ENCODE data around the genes SLC4A7 and EOMES.

GRCh38 chr3:26914924-26915296, 292.3 kb downstream of the LRRC3B start:
- PRO-cap: unidirectional peak, plus-strand start at chr3:26915032

DNA sequence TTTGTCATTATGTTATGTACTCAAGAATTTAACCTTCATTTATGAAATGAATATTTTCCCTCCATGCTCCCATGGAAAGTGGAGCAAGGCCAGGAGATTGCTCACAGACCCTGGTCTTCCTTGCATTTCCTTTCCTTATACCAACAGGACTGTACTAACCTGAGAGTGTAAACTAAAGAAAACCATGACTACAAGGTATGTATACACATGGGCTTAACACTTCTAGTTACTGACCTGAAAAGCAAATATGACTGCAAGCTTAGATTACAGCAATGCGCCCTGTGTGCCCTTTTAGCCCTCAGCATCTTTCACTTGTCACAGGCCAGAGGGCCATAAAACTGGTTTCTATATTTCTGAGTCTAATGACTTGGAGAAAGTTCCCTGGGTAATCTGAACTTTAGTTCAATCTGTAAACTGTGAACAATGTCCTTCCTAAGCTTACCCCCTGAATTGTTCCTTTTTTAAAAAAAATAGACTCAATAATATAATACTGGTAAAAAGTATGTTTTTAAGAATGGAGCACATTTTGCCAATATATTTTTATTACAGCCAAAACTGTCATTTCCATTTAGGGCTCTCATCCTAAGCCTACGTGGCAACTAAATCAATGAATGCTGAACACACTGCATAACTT, 52.0 kb downstream of the NEK10 start:
- PRO-cap: no peak

DNA sequence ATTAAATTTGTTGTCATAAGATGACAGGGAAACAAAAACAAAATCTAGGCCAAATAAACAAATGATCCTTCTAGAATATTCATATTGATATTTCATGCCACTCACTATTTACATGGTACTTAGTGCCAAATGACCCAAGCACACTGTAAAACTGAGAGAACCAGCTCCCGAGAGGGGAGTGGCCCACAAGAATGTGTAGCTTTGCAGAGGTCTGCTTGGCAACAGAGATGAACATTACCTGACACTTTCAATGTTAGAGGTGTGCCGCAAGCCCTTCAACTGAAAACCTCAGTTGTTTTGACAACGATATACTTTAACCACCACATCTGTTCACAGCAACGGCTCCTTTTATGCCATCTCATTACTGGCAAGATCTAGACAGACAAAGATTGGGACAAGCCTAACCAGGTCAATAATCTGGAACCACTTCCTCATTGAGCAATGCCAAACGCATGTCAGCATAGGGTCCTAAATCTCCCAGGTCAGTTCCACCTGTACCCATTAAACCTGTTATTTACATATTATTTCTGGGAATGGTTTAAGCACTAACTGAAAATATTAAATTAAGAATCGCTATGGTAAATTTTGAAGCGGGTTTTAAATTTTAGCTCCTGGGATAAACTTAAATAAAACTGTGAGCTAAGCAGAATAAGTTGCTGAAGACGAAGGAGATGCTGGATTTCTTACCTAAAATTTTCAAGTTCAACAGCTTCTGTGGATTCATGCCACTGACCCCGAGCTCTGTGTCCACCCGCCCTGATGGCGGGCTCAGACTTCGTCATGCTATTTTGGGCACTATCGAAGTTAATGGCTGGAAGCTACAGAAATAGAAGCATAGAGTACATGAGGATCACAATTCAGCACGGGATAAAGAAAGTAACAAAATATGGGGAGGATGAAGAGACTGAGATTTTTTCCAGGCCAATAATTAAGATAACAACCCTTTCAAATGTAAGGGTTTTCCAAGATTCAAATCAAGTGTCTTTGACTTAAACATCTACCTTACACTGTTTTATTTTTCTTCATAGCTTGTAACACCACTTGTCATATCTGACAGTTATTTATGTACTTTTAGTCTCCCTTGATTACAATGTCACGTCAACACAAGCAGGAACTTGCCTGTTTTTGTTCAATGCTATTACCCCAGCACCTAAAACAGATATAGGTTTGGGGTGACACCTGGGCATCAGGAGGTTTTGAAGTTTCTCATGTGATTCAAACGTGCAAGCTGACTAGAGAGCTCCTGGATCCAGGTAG, 23.4 kb downstream of the NEK10 start:
- PRO-cap: no peak

DNA sequence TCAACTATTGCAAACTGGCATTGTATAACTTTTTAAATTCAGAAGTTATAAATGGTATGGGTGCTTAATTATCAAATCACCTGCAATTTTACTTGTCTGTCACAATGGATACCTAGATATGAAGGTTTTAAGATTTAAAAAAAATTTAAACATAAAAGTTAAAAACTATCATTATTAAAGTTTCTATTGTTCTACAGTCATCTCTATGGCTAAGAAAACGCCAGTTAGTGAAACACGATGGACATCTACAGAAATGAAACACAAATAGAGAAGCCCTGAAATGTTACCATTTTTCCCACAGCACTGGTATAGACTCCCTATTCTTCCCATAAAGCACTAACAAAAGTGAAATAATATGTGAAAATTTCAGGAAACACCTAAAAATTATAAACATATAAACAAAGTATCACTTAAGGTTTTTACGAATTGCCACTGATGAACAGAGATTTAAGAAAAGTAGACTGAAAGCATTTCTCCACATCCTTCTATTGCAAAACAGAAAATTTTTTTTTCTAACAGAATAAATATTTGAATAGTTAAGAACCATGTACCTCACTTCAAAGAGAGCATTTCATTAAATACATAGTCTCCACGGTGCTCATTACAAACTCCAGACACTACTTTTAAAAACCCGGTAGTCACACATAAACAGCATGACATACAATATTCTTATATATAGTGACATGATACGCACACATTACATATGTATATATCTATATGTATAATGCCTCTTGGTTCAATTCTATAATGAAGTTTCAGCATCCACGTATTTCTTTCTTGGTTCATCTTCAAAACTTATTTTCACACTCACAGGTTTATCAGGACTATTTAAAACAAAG, 7.1 kb upstream of the NEK10 start:
- PRO-cap: no peak

- PRO-cap: bidirectional peak, plus-strand start at chr3:27484735, minus-strand start at chr3:27484384
Measured at GRCh38 chr3:27484306-27484762, at the start of gene SLC4A7. Gene SLC4A7 (minus strand): TSS chr3:27484384.

DNA sequence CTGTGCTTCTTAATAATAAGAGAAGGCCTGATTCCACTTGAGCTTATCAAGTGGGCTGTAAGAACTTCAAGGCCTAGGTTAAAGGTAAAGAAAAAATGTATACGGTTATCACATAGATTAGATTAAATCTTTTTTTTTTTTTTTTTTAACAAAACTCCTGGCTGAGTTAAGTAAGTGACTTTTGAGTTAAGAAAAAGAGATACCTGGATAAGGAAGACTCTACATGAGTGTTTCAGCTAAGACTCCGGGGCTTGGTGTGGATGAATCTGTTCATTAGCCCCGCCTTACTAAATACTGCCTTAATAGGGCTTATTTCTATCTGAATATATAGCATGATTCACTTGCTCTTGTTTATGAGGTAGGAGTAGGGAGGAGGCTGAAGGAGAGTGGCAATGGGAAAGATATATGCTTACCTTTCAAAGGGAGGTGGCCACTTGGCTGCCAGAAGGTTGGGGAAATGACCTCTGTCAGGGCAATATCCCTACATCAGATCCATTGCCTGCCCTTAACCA, 80.4 kb downstream of the EOMES start:
- PRO-cap: no peak

DNA sequence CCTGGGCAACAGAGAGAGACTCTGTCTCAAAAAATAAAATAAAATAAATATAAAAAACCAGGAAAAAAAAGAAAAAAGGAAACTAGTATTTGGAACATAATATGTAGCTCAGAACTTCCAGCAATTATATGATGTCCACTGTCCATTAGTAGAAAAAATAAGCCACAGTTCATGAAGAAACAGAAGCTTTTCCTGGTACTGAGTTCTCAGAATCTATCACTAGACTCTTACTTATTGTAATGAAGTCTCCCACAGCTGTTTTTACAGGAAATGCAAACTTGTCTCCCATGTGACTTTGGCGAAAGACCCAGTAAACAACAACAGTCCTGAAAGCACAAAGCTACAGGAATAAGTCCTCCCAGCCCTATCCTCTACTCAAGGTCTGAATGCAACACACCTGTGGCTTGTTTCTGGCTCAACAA, 55.9 kb downstream of the EOMES start:
- PRO-cap: bidirectional peak, plus-strand start at position 337 of the sequence, minus-strand start at position 206 of the sequence

GRCh38 chr3:27677424-27678070, 44.6 kb downstream of the EOMES start:
- PRO-cap: no peak

DNA sequence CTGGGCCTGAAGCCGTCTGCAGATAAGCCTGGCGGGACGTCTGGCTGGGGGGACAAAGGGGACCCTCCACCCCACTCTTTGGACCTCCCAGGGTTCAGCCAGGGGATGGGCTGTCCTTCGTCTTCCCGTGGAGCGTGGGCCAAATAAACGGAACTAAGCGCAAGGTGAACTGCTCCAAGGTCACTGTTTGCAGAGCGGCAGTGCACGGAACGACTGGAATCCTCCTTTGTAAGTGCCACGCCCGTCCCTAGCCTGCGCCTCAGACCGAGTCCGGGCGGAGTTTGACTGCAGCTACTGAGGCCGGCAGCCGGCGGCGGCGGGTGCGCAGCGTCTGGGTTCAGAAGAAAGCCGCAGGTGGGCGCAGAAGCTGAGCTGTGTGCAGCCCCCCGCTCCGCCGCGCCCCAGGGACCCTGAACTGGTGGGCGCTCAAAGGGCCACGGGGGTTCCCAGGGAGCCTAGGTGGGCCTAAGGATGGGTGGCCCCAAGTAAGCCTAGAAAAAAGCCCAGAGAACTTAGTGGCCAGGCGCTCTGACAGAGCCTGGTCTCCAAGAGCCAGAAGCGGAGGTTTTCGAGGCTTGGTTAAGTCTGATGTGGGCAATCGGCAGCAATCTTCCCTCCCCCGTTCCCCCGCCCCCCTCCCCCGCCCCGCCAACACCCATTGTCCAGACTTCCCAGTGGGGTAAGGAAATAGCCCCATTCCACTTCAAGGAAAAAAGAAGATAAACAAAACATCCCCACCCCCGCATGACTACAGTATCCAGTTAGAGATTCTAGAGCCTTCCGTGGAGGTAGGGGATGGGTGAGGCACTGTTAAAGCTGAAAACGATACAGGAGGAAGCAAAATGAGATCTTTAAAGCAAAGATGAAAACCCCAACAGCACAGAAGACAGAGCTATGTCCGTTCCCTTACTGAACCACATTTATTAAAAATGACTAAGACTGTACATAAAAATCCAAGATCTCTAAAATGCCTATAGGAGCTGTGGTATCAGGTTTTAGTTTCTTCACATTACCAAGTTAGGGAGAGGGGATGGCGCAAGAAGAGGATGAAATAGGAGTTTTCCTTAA, 6.7 kb downstream of the EOMES start:
- PRO-cap: no peak

DNA sequence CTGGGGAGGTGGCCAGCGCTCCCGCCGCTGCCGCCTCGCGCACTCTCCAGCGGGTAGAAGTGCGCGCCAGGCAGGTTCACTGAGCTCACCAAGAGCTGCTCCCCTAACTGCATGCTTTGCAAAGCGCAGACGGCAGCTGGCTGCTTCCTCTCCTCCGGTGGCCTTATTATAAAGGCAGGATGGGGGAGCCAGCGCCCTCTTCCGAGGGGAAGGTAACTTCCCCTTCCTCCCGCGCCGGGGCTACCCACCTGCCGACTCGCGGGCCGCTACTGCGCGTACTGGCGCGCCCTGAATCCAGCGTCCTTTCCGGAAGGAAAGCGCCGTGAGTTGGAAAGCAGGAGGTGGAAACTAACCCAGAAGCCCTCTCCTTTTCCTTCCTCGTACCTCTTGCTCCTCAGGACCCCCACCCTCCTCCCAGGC, at the start of gene EOMES:
TSS of gene EOMES (minus strand) at position 142 of the 420 bp plus-strand sequence.
- PRO-cap: bidirectional peak, plus-strand start at position 254 of the sequence, minus-strand start at position 142 of the sequence

DNA sequence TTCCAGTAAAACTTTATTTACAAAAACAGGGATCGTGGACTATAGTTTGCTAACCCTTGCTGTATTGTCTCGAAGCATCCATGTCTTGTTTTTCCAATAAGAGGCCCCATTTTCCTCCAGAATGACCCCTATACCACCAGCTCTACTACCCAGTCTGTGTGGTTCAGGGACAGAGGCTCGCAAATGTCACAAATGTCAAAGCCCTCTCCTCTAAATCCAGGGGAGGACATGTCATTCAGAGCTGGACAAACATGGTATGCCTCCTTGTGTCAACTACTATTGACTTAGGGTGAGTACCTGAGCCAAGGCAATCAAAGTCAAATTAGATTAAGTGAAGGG, 186.8 kb upstream of the EOMES start:
- PRO-cap: no peak

GRCh38 chr3:28349311-28349732, 698 bp upstream of the AZI2 start:
- PRO-cap: no peak

DNA sequence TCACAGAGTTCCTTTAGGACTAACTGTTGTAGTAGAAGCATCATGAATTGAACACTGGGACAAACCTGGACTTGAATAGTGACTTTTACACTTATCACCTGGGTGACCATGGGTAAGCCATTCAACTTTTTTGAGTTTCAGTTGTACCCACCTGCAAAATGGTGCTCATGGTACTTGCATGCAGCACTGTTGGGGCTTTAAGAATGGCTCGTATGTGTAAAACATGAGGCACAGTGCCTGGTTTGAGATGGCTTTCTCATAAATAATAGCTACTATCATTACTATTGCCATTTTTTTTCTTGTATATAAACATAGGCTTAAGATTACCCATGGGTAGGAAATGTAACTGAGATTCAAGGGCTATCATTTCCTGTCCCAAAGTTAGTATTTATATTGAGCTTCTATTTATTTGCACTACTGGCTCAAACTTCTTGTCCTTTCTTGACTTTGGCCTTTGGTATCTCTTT, 354.5 kb upstream of the AZI2 start:
- PRO-cap: no peak

- PRO-cap: no peak
Measured at GRCh38 chr3:28777555-28778162, 429.0 kb upstream of the AZI2 start.

DNA sequence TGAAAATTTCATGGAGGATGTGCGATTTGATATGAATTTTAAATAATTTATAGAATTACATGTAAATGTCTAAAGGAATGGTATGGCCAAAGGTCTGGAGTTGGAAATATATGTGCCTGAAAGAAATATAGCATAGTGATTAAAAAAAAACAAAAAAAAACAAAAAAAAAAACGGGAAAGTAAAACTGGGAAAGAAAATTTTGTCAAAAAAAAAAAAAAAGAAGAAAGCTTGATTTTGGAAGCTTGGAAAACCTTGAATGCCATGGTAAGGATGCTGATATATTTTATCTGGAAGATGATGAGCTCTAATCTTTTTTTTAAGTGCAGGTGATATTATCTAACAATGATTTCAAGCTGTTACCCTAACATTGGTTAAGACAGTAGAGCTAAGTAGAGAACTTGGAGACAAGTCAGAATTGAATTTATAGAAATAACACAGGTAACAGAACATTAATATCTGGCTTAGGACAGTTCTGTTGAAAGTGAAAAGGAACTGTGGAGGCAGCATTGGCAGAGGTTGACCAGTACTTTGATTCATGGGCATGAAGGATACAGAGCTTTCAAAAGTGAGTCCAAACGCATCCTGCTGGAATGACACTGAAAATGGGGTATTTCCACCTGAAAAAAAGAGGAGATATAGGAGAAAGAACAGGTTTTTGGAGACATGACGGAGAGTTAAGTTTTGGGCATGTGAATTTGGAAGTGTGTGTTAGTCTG, 27.9 kb downstream of the RBMS3 start:
- PRO-cap: no peak

DNA sequence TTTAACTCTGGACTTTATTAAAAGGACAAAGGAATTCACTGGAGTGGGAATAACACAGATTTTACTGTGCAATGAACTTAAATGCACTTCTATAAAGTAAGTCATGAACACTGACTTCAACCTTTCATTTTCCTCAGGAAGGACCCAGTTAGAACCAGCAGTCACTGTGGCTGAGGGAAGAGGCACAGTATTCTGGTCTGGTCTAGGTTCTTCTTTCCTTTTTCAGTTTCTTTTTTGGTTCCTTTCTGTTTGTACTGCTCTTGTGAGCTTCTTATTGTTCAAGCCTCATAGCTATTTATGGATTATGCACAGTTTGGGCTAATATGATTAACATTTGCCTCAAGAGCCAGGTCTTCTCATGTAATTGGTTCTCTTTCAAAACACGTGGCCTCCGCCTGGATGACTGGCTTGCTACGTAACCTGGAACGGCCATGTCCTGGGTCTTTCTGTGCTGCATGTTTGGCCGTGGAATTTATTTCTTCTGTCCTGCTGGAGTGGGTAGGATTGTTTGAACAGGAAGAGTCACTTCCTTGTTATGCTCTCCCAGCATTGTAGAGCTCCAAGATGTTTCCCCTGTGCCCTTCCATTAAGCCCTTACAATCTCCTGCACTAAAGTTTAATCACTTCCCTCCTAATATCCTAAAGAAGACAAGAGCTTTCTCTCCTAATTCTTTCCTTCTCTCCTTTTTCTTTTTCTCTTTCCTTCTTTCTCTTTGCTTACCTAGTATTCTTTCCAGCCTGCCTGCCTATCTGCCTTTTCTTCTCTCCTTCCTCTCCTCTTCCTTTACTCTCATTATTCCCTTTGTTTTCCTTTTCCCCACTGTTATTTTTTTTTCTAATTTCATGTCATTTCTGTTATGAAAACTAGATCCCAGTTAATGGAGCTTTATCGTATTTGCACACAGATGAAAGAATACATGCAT, 43.5 kb downstream of the RBMS3 start:
- PRO-cap: no peak

DNA sequence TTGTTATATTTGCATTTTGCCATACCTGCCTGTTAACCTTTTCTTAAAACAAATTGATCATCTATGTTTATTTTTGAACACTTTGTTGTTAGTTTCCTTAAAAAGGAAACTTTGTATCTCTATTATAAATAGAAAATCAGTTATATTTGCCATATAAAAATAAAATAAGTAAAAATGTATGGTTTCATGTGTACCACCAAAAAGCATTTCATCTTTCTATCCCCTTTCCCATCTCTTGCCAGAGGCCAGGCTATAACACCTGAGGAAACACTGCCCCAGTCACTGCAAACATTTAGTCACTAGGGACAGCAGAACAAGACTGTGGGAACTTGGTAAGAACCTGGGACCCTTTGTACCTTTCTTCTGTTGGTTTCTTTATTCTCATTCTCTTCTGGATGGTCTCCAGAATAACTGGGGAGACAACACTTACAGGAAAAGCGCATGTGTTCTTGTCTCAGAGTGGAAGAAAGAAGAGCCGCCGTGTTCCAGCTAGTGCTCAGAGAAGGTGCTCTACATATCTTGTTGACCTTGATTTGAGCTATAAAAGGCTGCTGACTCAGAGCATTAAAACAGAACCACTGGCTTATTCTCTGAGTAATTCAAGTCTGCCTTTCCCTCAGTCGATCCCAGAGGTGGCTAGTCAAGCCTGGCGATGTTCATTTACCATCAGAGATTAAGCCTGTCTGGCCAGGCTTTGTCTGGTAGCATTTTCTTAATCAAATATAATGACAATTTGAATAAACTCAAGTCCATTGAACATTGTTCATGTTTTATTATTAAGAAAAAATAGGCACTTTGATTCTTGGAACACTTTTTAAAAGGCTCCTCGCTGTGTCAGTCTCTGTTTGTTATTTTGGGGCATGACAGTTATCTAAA, 361.7 kb downstream of the RBMS3 start:
- PRO-cap: no peak

GRCh38 chr3:30314667-30314990, 291.8 kb upstream of the TGFBR2 start:
- PRO-cap: no peak

DNA sequence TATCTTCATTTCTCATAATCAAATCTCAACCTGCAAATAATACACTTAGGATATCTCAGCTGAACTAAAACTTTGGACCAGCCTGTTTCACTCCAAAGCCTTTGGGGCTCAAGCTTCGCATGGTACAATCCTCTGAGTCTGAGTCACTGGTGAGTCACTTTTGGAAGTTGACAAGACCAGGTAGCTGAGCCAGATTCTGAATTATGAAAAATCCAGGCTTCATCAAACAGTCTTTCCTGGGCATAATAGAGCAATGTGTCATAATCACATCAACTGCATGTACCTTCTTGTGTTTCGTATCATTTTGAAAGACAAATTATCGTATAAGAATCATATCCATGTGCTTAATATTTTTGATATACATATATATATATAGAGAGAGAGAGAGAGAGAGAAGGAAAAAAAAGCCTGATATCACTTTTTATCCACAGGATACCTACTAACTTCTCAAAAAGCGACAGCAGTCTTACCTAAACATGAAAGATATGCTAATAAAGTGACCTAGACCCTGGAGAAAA, 264.0 kb upstream of the TGFBR2 start:
- PRO-cap: no peak

DNA sequence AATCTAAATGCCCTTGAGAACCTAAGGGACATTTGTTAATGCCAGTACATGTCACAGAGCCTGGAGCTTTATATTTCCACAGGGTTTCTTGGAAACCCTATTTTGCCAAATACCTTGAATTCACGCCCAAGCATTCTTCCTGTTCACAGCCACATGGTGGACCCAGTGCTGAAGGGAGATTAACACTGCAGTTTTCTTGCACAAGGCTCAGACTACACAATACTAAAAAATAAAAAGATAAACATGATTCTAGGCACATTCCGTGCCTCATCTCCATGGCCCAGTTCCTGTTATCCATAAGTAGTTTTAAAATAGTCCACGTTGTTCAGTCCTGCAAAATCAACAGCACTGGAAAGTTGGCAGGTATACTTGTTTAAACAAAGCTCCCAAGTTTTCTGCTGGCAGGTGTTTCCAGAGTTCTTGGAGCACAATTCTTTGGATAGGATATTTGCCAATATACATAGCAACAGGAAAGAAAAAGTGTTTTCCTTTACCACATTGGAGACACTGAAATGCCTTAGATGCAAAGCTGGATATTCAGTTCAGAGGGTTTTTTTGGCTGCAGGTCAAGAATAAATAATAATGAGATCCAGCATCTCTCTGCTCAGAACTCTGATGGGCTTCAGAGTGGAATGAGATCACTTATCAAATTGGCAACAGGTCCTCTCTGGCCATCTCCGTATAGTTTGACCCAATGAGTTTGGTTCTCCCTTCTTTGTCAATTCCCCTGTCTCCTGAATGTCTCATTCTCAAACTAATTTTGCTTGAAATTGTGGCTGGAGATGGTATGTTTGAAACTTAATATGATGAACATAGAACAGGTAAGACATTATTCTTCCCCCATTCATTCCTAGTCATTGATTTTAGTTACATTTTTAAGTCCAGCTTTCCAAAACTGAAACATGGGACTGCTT, 88.0 kb upstream of the TGFBR2 start:
- PRO-cap: no peak